Ileum (tissue), 1 donor: ENCODE measurements around a stretch of chr1.

DNA sequence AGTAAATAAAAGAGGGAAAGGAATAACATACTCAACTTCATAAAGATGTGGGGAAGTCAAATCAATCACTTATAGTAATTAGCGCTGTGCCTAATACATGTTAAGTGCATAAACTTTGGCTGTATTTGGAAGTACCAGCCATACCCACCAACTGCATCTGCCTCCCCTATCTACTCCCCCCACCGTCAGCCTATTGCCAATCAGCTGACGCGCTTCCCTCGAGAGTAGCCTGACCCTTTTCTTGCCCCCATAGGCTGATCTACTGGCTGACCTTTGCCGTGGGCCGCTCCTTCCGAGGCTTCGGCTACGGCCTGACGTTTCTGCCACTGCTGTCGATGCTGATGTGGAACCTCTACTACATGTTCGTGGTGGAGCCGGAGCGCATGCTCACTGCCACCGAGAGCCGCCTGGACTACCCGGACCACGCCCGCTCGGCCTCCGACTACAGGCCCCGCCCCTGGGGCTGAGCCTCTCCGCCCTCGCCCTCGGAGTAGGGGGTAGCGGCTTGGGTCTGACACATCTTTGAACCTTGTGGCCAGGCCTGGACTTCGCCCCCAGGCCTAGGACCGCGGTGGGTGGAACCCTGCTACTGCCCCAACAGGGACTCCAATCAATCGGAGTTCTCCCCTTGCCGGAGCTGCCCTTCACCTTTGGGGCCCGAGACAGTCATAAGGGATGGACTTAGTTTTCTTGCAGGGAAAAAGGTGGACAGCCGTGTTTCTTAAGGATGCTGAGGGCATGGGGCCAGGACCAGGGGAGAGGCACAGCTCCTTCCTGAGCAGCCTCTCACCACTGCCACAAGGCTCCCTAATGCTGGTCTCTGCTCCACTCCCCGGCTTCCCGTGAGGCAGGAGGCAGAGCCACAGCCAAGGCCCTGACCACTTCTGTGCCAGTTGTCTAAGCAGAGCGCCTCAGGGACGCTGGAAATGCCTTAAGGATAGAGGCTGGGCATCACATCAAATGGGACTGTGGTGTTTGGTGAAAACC, 4.1 kb downstream of the GLMP start:
- PRO-cap = bidirectional peak, plus-strand start at position 613 of the sequence, minus-strand start at position 357 of the sequence

DNA sequence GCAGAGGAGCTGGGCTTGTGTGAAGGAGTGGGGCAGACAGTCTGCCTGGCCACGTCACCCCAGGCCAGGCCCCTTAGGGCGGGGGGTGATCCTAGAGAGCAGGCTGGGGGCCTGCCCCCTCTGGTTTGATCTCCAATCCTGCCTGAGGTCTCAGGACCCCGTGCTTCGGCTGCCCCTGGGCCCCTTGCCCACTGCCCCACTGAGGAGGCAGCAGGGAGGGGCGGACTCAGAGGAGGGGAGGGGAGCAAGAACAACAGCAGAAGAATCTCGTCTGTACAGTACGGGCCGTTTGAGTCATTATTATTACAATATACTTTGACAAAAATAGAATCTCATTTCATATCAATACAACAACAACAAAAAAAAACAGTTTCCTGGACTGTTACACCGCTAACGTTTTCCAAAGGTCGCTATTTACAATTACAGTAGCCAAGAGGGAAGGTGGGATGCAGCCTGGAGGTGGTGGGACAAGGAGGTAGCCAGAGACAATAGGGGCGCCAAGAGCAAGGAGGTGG, 34.6 kb downstream of the MEF2D start:
- PRO-cap = no peak

DNA sequence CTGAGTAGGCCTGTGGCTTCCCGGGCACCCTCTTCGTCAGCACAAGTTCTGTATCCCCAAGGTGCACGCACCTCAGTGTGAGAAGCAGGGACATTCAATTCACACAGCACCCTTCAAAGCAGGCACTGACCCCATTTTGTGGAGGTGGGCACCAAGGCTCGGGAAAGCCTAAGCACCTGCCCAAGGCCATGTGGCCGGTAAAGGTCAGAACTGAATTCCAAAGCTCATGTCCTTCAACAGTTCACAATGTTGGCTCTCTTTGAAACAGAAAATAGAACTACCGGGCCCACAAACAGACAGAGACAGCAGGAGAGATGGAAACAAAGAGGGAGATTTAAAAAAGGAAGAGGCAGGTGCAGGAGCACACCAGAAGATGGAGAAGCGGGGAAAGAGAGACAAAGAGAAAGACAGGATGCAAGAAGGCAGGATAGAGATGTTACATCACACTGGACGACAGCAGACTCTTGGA, 18.8 kb downstream of the MEF2D start:
- PRO-cap = no peak

DNA sequence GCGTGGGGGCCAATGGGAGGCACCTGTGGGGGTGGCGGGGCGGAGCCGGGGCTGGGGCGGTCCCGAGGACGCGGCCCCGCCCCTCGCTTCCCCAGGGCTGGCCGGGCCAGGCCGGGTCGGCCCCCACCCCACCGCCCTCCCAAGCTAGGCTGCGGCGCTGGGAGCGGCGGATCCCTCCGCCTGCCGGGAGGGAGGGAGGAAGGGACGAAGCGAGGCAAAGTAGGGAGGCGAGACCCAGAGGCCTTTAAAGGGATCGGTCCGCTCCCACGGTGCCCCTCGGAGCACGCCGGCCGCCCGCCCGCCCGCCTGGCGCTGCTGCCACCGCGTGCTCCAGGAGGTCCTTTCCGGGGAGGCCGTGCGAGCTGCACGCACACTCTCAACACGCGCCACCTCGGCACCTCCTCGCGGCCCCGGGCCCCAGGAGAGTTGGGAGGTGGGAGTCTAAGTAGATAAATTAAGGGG, 312 bp upstream of the MEF2D start:
- PRO-cap = bidirectional peak, plus-strand start at position 147 of the sequence, minus-strand start outside the sequence; unidirectional peak, plus-strand start at position 347 of the sequence

DNA sequence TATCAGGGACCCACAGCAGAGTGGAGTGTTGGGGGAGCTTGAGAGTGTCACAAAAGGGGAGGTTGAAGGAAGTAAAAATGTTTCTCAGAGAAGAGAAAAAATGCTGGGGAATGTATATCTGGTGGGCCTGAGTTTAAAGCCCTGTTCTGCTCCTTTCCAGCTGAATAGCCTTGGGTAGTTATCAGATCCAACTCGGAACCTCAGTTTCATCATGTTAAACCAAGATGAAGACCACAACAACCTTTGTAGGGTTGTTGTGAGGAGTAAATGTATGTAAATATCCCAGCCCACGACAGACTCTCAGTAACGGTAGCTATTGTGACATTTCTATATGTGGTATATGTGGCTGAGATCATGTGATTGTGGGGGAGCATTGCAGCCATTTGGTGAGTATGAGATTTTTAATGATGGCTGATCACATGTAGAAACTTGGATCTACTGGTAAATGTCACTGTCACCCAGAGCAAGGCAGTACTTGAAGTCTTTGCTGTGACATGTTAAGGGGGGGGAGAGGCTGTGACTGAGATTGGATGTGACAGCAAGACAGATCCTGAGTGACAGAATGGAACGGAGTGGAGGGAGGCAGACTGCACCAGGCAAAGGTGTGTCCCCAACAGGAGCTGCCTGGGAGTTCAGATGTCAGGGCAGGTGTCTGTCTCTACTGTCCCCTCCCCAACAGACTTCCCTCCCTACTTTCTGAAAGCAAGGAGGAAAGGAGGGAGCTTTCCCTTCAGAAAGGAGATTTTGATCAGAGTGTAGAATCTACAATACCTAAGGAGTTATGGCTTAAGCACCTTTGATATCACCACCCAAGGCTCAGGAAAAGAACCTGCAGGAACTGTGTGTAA, 23.9 kb upstream of the MEF2D start:
- PRO-cap = no peak

- PRO-cap = no peak
Measured at GRCh38 chr1:156593766-156594419, 2.3 kb downstream of the NAXE start.

GRCh38 chr1:156618971-156619247, 306 bp upstream of the HAPLN2 start:
- PRO-cap = no peak

DNA sequence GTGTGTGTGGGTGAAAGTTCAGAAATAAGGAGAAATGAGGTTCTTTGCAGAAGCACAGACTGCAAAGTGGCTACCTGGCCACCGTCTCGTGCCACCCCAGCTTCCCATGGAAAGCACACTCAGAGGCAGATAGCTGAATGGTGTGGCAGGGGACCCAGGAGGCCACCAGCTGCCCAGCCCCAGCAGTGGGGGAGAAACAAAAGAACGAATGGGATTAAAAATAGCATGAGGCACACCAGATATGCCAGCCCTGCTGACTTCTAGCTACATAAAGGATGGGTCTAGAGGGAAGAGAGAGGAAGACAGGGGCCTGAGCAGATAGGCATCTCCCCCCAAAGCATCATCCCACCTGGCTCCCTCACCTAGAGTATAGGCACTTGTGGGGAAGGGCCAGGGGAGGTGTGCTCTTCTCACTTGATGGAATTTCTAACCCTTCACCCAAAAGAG, 3.7 kb downstream of the HDGF start:
- PRO-cap = no peak

- PRO-cap = bidirectional peak, plus-strand start at chr1:156749063, minus-strand start at chr1:156748917
Measured at GRCh38 chr1:156749011-156749624, 2.4 kb downstream of the HDGF start.

DNA sequence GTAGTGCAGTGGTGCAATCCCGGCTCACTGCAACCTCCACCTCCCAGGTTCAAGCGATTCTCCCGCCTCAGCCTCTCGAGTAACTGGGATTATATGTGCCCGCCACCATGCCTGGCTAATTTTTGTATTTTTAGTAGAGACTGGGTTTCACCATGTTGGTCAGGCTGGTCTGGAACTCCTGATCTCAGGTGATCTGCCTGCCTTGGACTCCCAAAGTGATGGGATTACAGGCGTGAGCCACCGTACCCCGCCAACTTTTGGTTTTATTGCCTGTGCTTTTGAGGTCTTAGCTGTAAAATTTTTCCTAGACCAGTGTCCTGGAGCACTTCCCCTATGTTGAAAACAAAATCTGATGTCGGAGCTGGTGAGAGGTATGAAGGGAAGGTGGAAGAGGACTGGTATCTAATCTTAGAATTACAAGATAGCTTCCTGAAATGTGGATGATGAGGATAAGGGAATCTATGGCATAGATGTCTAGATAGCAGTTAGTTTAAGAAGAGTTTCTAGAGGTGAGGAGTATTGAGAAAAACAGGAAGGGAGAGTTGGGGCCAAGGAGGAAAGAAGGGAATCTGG, 21.8 kb downstream of the PRCC start:
- PRO-cap = no peak

DNA sequence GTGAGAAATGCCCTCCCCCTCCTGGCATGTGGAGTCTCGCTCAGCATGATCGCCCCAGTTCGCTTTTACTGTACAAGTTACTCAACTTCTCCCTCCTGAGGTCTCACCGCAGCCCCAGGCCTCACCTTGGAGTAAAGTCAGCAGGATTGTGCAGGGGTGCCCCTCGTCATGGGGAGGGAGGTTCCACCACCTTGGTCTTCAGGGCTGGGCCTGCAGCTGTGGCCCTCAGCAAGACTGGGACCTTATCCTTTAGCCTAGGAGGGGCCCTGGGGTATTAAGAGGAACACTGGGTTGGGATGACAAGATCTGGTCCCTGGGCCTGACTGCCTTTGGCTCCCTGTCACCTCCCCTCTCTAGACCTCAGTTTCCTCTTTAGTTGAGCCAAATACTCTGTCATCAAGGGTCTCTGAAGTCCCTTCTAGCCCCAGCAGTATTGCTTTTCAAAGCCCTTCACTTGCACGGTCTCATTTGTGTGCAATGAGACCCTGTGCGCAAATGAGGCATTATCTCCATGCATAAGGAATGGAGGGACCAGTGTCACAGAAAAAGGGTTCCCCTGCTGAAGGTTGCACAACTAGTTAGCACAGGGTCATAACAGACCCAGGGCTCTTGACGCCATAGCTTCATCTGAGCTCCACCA, 12.9 kb downstream of the SH2D2A start:
- PRO-cap = no peak

DNA sequence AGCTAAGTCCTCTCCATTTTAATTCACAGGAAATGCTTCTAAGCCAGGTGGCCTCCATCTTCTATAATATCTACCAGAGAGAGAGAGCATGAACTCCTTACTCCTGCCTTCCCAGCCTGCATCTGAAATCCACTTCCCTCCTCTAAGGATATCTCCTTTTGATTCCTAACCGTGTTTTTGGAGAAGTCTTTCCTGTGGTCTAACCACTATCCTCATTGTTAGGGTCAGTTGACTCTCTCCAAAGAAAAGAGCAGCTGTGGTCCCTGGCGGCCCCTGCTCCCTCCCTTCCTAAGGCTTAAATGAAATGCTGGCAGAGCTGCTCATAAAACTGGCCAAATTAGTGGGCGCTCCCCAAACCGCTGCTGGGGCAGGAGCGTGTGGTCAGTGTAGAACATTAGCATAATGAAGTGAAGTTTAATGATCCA, 10.7 kb downstream of the INSRR start:
- PRO-cap = no peak

- PRO-cap = no peak
Measured at GRCh38 chr1:156866526-156867012, 5.9 kb downstream of the NTRK1 start.

DNA sequence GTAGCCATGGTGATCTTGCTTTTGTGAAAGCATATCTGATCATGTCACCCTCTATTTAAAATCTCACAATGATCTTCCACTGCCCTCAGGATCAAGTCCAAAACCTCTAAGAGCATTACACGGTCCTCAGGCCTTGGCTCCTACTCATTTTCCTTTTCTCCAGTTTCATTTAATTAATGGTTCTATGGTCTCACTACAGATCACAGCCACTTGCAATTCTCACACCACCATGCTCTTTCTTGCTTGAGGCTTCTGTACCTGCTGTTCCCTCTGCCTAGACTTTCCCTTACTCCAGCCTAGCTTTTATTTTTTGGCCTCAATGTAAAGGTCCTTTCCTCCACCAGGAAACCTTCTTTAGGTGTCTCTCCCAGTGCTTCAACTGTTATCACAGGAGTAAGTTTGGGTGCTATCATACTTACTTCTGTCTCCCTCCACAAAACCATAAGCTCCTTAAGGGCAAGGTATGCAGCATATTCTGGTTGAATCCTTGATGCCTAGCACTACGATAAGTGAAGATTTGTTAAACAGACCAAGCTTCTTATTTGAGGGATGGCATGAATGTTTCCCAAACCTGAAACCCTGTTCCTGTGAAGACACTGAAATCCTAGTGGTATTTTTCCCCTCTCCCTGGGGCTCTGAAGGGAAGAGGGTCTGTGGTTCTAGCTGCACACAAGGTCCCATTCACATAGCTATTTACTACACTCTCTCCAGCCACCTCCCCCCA, 11.9 kb downstream of the ARHGEF11 start:
- PRO-cap = no peak

DNA sequence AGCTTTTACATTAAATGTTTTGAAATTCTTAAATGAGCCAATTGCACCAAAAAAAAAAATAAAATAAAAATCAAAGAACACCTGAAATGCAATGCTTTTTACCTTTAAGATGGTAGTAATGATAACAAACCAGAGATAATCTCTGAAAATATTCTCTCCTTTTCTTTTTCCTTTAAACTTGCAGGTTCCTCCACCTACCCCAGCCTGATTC, 606 bp downstream of the ARHGEF11 start:
- PRO-cap = no peak

DNA sequence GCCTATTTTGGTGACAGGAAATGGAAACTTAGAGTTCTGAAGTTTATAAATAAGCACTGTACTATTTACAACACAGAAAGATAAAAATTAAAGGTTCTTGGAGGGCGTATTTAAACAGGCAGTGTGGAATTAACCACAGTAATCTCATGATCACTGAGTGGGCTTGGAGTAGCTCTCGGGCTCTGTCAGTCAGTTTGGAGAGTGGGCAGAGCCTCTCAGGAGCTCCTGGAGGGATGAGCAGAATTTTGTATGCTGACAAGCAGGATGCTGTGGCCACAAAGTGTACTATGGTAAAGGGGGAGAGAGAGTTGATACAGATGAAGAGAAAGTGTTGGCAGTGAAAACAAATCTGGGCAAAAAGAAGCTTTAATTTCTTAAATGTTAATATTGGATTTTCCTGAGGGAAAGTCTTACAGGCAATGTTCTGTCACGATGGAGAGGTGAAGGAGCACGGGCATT, 10.3 kb upstream of the FCRL5 start:
- PRO-cap = no peak

GRCh38 chr1:157965839-157966433, 27.5 kb upstream of the KIRREL1 start:
- PRO-cap = no peak

- PRO-cap = no peak
Measured at GRCh38 chr1:158013625-158014326, 20.3 kb downstream of the KIRREL1 start.

GRCh38 chr1:158097464-158097779, 30.7 kb downstream of the SMIM42 start:
- PRO-cap = no peak

- PRO-cap = no peak
Measured at GRCh38 chr1:158185753-158186158, 5.1 kb downstream of the CD1D start.